ENCODE data around the gene LAMA5.

DNA sequence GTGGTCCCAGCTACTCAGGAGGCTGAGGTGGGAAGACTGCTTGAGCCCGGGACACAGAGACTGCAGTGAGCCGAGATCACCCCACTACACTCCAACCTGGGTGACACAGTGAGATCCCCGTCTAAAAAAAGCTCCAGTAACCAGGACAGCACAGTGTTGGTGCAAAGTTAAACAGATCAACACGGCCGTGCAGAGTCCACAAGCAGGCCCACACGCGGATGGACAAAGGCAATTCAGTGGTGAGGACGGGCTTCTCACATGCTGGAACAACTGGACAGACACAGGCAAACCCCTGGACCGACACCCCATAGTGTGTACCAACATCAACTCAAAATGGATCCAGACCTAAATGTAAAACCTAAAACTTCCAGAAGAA lies 41.7 kb downstream of the TAF4 start:
- RRBS, result no CpG with 5 or more reads among the region's 9 CpGs

DNA sequence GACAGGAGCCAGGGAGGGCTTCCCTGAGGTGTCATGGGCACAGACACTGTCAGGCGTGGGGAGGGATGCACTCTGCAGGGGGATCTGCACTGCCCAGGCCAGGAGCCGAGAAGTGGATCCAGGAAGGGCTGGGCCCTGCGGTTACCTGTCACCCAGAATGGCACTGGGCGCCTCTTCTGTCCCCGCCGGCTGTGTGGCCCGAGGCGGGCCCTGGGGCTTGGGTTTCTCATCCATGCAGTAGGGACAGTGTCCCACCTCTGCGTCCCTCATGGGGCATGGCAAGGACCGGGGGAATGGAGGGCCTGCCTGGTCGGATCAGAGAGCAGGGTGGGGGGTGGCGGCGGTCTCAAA lies 25.3 kb upstream of the LSM14B start:
- RRBS, result 91% methylated on average over 5 of the region's 13 CpGs

DNA sequence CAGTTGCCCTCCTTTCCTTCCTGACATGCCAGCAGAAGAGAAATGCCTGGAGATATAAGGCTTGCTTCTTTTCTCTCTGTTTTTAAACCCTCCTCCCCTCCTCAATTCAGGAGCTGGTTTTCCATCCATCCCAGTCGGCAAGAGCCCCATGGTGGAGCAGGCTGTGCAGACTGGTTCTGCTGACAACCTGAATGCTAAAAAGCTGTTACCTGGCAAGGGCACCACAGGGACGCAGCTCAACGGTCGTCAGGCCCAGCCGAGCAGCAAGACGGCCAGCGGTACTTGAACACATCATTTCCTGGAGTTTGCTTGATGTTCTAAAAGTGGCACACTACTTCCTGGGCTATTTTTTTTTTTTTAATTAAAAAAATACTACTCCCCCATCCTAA lies 7.4 kb downstream of the LSM14B start:
- RRBS, result no CpG with 5 or more reads among the region's 7 CpGs

DNA sequence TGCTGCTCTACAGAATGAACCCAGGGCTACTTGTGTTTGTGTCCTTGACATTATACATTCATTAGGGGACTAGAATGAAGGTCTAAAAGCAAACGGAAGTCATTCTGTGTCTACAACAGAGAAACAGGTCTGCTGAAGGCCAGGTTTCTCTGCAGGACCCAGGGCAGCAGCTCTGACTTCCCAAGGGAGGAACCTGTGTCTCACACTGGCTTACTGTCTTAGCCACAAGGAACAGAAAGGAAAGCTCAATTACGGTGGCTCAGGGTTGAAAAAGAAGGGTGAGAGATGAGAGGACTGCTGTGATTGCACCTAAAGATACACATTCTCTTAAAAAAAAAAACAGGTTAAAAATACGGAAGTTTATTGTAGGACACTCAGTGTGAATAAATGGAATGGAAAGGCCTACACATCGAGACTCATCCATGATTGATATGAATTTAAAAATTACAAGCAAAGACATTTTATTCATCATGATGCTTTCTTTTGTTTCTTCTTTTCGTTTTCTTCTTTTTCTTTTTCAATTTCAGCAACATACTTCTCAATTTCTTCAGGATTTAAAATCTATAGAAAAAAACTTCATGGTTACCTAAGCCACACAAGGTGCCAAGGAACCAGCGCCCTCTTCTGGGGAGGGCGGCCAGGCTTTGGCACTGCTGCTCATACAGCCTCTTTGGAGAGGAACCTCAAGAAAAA lies 6.7 kb downstream of the PSMA7 start:
- RRBS, result no CpG with 5 or more reads among the region's 7 CpGs

- RRBS, result under 1% methylated on average over 37 of the region's 68 CpGs
These were observed 642 bp downstream of the SS18L1 start for GRCh38 chr20:62144145-62144677.

DNA sequence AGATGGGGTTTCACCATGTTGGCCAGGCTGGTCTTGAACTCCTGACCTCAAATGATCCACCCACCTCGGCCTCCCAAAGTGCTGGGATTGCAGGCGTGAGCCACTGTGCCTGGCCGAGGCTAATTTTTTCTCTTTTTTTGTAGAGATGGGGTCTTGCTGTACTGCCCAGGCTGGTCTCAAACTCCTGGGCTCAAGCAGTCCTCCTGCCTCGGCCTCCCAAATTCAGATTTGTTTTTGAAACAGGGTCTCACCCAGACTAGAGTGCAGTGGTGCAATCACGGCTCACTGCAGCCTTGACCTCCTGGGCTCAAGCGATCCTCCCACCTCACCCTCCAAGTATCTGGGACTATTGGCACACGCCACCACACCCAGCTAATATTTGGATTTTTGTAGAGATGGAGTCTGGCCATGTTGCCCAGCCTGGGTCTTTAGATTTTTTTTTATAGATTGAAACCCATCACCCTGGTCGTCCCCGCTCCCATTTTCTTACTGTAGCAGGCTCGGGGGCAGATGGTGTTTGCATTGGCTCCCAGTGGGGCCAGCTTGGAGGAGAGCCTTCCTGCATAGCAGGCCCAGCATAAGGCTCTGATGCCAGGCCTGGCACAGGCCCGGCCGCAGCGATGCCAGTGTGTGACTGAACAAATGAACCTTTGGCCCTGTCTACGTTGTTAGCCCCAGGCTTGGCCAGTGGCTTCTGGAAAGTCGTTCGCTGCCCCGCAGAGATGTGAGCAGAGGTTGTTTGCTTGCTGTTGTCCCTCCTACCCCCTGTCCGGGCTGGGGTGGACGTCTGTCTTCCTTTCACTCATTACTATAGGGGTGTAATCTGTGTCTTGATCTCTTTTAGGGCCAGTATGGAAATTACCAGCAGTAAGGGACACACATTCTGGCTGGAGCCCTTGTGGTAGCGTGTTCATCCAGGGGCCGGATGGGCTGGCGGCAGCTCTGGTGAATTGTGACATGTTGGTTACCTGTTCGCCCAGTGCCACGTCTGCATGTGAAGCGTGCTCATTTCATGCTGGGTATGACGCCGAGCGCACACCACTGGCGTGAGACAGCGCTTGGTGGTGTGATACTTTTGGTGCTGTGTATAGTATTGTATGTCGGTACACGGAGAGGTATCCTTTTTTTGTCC lies 4.1 kb upstream of the MTG2 start:
- RRBS, result no CpG with 5 or more reads among the region's 32 CpGs

- RRBS, result no CpG with 5 or more reads among the region's 29 CpGs
These were observed 18.5 kb downstream of the HRH3 start for GRCh38 chr20:62201440-62202144.

GRCh38 chr20:62234183-62234829 lies 4.0 kb upstream of the OSBPL2 start:
- RRBS, result 32% methylated on average over 2 of the region's 5 CpGs

DNA sequence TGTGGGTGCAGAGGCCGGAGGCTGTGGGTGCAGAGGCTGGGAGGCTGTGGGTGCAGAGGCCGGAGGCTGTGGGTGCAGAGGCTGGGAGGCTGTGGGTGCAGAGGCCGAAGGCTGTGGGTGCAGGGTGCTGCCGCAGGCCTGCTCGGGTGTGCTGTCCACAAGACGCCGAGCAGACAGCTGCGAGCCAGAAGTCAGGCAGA lies 14.4 kb upstream of the ADRM1 start:
- RRBS, result no CpG with 5 or more reads among the region's 8 CpGs

- RRBS, result 40% methylated on average over 13 of the region's 57 CpGs
These were observed 7.8 kb downstream of the ADRM1 start for GRCh38 chr20:62310203-62311429.

GRCh38 chr20:62362258-62362760 lies 4.8 kb downstream of the LAMA5 start:
- RRBS, result no CpG with 5 or more reads among the region's 26 CpGs

DNA sequence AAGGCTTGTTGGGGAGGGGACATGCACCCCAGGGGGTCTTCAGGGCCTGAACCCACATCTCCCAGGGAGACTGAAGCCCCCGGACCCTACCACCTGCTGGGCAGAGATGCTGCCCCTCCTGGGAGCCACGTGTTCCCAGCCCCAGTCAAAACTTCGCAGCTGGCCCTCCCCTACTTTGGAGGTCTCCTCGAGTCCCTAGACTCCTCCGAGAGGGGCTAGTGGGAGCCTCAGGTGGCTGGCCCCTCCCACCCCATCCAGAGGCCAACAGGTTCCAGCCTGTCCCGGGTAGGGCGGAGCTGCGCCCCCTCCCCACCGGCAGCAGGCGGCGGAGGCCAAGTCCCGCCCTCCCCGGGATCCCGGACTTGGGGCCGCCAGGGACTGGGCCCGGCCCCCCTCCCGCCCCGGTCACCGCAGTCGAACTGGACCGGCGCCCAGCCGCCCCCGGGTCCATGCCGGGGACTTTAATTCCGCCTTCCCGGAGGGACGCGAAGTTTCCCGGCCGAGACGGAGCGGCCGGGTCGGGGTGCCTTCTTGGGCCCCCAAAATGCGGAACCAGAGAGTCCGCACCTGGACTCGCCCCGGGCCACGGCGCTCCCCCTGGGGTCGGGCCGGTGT lies 723 bp downstream of the LAMA5 start:
- RRBS, result 1% methylated on average over 11 of the region's 43 CpGs

- RRBS, result 1% methylated on average over 49 of the region's 100 CpGs
These were observed at the start of gene LAMA5 for GRCh38 chr20:62366897-62367690. TSS of gene LAMA5 (minus strand) at chr20:62367312.

DNA sequence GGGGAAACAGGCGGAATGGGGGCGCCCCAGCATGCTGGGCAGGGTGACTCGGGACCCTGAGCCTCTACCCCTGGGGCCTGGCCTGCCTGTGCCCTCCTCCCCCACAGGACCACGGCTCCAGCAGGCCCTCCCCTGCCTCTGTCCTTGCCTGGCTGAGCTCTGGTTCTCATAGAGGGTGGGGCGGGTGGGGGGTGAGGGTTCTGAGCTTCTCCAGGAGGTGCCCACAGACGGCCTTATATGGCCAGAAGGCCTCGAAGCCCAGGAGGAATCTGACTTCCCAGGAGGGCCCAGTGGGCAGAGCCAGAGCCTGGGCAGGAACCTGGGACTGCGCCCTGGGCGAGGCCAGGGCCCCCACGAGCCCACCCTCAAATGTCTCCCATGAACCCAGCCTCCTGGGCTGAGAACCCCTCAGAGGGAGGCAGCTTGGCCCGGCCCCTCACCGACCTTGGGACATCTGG lies 5.2 kb upstream of the LAMA5 start:
- RRBS, result 100% methylated on average over 2 of the region's 12 CpGs

DNA sequence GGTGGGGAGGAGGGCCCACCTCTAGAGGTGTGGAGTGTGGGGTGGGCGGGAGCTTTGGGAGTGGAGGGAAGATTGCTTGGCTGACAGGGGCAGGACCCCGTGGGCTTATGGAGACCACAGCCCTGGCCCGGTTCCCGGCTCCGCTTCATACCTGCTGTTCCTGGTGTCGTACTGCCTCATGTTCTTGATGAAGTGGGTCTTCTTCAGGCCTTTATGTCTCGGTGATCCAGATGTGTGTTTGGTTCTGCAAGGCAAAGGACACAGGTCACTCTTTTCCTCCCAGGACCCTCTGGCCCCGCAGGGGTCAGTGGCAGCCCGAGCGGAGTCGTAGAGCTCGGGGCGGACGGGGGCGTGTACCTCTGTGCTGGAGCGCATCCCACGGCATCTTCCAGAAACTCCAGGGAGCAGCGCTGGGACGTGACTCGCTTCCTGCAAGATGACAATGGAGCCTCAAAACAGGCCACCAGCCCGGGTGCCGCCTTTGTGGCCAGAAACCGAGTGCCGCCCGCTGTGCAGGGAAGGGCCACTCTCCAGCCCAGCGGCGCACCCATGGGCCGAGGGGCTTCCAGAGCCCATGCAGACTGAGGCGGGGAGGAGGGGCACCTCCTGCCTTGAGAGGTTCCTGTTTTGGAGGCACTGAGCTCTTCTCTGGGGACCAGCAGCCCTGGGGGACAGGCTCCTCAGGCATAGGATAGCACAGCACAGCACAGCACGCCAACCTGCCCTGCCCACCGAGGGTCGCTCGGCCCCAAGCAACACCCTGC lies 9.4 kb downstream of the RPS21 start:
- RRBS, result no CpG with 5 or more reads among the region's 33 CpGs

DNA sequence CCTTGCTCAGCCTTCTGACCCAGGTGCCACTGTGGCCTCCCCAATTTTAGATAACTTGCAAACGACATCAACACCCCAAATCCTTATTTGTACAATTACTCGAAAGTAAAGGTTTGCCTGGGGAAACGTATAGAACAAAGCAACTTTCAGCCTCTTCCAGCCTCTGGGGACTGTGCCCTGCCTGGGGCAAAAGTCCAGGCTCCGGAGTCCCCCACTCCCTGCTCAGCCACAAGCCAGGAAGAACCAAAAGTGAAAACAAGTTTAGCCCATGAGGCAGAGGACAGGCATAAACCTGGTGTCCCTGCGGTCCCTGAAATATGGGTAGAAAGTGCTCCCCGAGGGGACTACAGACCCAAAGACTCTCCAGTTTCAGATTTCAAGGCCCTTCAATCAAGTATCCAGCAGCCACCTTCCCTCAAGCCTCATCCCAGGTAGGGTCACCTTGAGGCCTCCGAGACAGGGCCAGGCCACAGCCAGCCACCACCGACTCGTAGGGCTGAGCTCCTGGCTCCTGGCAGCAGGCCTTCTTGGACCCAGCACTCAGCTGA lies 3.2 kb downstream of the GATA5 start:
- RRBS, result no CpG with 5 or more reads among the region's 9 CpGs

DNA sequence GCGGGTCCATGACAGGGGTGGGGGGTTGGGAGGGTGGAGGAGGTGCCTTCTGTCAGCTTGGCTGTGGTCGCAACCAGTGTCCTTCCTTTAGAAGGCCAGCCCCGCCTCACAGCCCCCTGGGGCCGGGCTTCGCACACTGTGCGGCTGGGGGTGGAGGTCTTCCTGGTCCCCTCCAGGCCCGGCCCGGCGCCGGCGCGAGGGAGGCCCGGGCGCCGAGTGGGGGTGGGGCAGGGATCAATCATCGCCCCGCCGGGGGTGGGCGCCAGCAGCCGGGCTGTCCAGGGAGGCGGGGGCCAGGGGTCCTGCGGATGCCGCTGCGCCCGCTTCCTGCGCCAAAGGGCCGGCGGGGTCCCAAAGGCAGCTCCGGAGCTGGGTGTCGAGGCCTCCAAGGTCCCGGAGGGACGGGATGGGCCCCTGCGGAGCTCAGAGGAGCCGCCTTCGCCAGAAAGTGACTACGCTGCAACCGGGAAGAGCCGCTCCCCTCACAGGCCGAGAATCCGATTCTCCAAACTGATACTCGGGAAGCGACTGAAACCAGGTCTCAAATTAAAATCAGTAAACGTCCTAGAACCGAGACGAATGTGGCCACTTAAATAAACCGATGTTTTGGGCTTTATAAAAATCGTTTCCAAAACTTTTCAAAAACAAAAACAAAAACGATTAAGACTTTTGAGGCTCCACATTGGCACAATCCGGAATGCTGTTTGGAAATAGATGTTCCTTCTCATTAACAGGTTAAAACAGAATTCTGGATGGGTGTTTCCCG lies 1.5 kb downstream of the GATA5 start:
- RRBS, result 35% methylated on average over 25 of the region's 50 CpGs

DNA sequence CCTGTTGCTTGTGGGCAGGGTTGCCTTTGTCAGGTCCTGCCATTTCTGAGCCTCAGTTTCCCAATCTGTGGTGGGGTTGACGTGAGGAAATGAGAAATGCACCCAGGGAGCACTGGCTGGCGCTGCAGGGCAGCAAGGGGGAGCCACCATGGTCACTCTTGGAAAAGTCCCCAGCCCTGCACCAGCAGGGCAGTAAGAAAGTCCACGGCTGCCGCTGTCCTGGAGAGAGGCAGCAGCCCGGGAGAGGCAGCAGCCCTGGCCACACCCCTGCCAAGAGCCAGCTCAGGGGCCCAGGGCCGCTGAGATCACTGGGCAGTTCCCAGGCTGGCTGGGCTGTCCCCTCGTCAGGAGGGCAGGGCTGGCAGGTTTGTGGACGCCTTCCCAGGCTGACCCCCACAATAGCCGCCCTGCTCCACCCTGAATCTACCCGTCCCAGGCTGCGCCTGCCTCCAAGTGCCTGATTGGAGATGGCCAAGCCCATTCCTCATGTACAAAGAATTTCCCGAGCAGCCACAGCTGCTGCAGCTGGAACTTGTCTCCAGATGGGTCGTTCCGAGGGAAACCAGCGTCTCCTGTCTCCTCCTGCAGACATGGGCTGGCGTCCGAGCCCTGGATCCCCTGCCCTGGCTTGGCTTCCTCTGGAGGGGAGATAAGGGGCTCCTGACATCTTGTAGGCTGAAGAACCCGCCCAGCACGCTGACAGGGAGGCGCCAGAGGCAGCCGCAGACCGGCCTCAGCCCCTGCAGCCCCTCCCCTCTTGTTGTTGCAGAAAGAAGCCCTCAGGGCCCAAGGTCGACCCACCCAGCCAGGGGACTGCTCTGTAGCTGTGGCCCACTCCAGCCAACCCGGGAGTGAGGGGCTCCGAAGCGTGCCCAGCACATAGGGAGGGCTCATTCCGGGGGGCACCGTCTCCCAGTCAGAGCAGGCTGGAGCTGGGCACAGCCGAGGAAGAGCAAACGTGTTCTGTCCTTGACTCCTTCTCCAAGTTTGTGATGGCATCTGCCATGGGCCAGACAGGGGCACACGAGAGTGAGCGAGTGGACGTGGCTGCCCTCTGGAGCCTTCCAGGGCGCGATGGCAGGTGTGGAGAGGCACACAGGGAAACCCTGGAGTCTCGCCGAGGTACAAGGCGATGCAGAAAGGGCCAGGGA lies 9.4 kb upstream of the GATA5 start:
- RRBS, result 50% methylated on average over 4 of the region's 38 CpGs

GRCh38 chr20:62517015-62517492 lies 41.3 kb upstream of the GATA5 start:
- RRBS, result no CpG with 5 or more reads among the region's 19 CpGs

- RRBS, result no CpG with 5 or more reads among the region's 14 CpGs
These were observed 61.2 kb upstream of the GATA5 start for GRCh38 chr20:62536971-62537471.

Measured in epithelial cell of prostate (primary cell).